ENCODE data around the gene COLQ.

GRCh38 chr3:15099501-15099890 lies 548 bp upstream of the RBSN start:
- PRO-cap: no peak

DNA sequence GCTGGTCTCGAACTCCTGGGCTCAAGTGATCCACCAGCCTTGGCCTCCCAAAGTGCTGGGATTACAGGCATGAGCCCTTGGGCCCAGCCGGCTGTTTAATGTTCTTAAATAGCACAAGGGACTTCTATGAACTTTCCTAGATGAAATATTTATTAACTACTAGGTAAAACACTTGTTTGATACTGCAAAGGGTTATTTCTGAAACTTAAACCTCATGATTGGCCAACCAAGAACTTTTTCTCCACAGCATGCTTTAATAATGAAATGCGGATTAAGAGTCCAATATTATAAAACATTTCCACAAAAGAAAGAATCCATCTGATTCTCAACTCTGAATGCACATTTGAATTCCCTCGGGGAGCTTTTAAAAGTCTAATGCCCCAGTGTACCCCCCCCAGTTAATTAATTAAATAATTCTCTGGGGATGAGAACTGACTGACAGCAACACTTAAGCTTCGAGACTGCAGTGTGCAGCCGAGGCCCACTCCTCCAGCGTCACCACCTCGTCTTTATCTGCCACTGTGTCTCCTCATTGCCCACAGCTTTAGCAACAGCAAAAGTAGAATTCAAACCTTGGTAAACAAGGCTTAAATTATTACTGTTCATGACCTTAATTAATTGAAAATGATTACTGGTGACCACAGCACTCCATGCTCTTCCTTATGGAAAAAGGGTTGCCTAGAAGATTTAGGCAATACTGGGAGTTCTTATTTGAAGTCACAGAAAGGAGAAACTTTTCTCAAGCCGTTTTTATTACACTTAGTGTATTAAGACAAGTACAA lies 48.3 kb downstream of the CAPN7 start:
- PRO-cap: no peak

GRCh38 chr3:15261715-15262382 lies 55.8 kb downstream of the CAPN7 start:
- PRO-cap: no peak

DNA sequence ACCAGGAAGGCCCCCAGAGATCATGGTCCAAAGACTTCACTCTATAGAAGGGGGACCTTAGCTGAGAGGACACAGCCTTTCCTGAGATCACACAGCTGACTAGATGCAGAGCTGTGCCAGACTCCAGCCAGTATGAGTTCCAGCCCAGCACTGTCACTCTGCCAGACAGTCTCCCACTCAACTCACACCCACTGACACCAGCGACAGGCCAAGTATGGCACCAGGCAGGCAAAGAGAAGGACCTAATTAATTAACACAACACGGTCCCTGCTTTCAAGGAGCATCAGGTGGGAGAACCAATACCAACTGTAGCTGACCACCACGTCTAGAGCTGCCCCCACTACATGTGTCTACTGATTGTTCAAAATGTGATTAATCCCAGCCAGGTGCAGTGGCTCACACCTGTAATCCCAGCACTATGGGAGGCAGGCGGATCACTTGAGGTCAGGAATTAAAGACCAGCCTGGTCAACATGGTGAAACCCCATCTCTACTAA lies 62.1 kb downstream of the SH3BP5 start:
- PRO-cap: no peak

- PRO-cap: no peak
Observed at GRCh38 chr3:15409020-15409616, 18.2 kb downstream of the METTL6 start.

GRCh38 chr3:15521548-15522330 lies at the start of gene COLQ:
TSS of gene COLQ (minus strand) at chr3:15521706.
- PRO-cap: no peak

- PRO-cap: no peak
Observed at GRCh38 chr3:15529610-15530046, 8.1 kb upstream of the COLQ start.

- PRO-cap: no peak
Observed at GRCh38 chr3:15647588-15648220, 46.2 kb downstream of the BTD start.

DNA sequence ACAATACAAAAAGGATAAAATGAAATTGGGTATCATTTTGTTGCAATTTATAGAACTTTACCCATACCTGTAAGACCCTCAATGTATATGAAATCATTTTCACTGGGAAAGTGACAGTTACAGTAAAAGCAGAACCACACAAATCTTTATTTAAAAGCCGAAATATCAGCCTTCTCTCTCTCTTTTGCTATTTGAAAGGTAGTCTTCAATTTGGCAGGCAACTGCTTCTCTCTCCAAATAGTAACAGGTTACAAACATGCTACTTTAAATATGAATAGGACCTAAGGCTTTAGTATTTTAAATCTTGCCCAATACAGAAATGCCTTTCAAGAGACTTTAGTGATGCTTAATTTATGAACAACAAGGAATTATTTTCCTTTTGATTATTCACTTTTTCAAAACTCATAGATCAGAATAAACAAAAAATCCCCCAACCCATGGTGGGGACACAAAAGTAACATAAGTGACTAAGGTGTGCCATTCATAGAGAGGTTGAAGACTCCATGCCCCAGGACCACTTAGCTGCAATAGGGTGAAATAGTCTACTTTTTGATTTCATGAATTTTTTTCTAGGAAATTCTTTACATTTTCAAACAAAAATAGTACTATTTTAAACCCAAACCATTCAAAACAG lies 67.4 kb downstream of the BTD start:
- PRO-cap: no peak

GRCh38 chr3:15796778-15797073 lies 1.1 kb downstream of the ANKRD28 start:
- PRO-cap: no peak

GRCh38 chr3:15800471-15800670 lies 2.6 kb upstream of the ANKRD28 start:
- PRO-cap: no peak

GRCh38 chr3:16050792-16051602 lies 123.5 kb upstream of the GALNT15 start:
- PRO-cap: no peak

- PRO-cap: no peak
Observed at GRCh38 chr3:16063515-16064085, 110.9 kb upstream of the GALNT15 start.

DNA sequence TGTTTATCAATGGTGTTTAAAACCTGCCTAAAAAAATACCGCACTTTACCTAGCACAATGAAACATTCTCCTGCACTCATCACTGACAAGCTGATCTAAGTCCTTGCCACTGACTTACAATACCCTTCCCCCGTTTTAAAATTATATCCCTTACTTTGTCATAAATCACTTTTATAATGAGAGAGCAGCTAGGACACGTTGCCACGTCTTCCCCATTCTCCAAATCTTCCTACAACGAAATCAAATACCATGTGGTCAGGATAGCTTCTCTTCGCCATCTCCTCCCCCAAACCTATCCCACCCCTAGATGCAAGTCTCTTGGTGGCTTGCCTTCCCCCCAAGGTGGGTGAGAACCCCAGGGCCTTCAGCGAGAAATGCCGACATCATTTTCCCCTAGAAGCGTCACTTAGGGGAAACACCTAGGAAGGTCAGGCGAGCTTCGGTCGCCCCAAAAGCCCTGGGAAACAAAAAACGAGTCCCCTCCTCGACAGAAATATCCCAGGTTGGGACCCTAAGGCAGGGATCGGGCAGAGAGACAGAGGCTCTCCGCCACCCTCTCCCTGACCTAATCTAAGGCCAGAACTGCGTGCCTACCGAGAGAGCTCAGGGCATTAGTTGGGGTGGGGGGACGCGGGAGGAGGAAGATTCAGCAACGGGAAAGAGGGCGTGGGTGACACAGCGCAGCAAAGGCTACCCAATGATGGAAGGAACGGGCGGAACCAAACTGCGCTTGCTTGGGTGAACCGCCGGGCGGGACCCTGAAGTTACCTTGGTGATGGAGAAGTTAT lies 548 bp downstream of the DPH3 start:
- PRO-cap: bidirectional peak, plus-strand start at position 722 of the sequence, minus-strand start at position 646 of the sequence

- PRO-cap: no peak
Observed at GRCh38 chr3:16311716-16312676, 47.0 kb downstream of the OXNAD1 start.

DNA sequence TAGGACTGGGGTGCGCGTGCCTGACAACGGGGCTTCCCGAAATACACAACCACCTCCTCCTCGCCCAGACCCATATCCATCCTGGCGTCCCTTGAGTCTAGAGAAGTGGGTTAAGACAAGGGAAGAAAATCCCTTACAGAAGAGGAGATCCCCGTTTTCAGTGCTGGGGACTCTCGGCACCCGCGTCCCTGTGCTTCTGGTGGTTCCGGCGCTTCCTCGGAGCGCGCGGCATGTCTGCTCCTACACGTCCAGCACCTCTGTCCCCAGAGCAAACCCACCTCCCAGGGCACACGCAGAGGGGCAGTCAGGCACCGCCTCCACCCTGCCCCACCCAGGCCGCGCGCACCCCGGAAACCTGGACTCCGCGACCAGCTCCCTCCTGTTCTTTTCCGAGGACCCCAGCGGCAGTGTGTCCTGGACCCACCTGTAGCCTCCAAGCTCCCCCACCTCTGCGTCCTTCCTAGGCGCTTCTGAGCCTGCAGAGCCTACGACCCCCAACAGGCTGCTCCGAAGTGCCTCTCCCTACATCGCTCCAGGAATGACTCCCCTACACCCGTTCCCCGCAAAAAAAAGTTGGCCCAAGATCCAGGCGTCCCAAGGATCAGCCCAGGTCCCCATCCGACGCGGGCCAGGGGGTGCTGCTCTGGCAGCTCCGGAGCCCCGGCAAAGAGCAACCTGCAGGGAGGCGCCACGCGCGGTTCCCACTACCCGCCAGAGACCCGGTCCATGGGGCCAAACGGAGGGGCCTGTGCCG lies 675 bp downstream of the RFTN1 start:
- PRO-cap: bidirectional peak, plus-strand start at position 380 of the sequence, minus-strand start at position 259 of the sequence

DNA sequence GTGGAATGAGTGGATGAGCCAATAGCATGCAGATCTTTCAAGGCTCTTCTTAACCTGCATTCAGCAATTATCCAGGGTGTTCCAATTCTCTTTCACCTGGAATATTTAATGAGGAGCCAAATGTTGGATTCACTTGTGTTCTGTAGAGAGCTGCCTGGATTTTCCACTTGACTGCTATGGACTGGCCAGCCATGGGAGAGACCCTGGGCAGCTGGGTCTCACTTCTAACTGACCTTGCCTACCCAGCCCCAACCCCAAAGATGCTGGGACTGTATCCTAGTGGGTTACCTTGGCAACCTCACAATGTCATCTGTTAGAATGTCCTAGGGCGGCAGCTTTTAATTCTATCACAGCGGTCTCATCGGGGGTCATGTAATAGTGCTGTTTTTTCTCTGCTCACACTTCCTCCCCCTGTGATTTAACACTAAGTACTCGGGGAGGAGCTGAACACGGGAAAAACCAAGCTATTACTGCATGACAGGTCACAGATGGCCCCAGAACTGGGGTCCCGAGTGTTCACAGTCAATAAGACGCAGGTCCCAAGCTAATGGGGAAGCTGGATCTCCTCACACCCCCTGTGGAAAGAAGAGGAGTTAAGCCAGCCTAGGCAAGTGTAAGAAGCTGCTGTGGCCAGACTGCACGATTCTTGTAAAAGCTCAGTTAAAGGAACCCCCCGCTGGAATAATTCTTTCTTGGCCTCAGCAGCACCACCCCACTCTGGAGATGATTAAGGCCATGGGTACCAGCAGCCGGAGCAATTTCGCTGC lies 2.3 kb upstream of the RFTN1 start:
- PRO-cap: no peak

GRCh38 chr3:16670250-16670541 lies 65.0 kb upstream of the DAZL start:
- PRO-cap: no peak

- PRO-cap: no peak
Observed at GRCh38 chr3:16885769-16886120, 990 bp downstream of the PLCL2 start.

DNA sequence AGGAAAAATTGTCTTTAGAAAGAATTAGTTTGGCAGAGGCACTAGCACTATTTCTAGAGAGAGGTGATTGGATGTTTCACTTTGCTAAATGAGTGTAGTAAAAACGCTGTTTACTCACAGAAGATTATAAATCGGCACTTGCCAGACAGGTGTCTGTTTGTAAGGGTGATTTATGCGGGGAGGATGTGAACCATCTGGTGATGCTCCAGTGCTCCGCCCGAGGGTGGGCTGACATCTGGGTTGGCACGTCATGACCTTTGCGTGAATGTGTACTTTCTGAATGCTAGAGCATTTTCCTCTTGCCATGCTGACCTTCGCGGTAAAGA lies 12.7 kb downstream of the PLCL2 start:
- PRO-cap: no peak